H1 (cell line): ENCODE measurements around a stretch of chr4.

DNA sequence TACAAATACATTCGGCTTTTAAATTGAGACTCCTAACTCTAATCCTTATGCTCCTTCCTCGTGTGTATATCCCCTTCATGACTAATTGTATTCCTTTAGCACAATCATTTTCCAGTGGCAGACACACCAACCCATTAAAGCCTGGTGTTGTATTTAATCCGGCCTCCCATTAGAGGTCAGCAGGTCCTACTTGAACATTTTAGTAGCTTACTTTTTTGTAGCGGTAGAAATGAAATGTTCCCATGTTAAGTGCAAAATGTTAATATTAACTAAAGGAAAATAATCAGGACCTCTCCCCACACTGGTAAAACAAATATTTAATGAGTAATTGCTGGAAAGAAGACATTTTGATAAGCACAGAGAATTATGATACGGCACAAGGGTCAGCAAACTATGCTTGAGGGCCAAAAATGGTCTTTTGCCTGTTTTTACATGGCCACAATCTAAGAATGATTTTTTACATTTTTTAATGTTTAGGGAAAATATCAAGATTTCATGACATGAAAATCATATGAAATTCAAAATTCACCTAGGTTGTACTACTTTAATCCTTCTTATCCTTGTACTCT is 3.5 kb downstream of the RAB33B start:
- RRBS, result no CpG with 5 or more reads among the region's 5 CpGs
CAGE:
- cytosol, long polyA plus RNA, result no peak
- long polyA plus RNA, result no peak
- nucleus, long polyA plus RNA, result no peak

DNA sequence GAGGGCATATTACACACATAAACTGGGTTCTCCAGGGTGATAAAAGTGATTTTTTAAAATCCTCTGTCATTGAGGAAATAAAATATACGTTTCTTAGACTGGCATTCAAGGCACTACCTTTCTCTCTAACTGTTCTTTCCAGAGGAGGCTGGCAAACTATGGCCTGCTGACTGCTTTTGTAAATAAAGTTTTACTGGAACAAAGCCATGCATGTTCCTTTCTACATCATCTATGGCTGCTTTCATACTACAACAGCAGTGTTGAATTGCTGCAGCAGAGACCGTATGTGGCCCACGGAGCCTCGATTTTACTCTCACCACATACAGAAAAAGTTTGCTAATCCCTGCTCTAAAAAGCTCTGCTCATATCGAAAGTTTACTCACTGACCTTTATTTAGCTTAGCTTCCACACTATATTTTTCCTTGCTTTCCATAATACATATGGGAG is 20.2 kb downstream of the SETD7 start:
- RRBS, result no CpG with 5 or more reads among the region's 5 CpGs
CAGE:
- cytosol, long polyA plus RNA, result no peak
- long polyA plus RNA, result no peak
- nucleus, long polyA plus RNA, result no peak

GRCh38 chr4:139646863-139647630 is 18.6 kb upstream of the MGST2 start:
- RRBS, result no CpG with 5 or more reads among the region's 5 CpGs
CAGE:
- cytosol, long polyA plus RNA, result no peak
- long polyA plus RNA, result no peak
- nucleus, long polyA plus RNA, result no peak

GRCh38 chr4:139819837-139820304 is 154.3 kb downstream of the MGST2 start:
- RRBS, result no CpG with 5 or more reads among the region's 3 CpGs
CAGE:
- cytosol, long polyA plus RNA, result no peak
- long polyA plus RNA, result no peak
- nucleus, long polyA plus RNA, result no peak

DNA sequence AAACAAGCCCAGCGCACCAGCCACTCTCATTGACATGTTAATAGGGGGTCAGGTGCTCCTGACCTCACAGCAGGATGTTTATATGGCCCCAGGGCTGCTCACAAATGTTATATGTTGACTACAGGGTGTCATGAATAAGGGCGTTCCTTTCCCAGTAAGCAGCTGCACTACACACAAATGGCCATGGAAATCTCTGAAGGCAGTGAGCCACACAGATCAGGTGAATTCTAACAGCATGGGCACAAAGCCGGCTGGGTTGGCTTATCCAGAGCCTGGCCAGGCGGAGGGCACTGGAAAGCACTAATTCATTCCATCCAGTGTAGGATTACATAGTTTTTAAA is 209.9 kb downstream of the MGST2 start:
- RRBS, result no CpG with 5 or more reads among the region's 4 CpGs
CAGE:
- cytosol, long polyA plus RNA, result no peak
- long polyA plus RNA, result no peak
- nucleus, long polyA plus RNA, result no peak

- RRBS, result no CpG with 5 or more reads among the region's 5 CpGs
CAGE:
- cytosol, long polyA plus RNA, result no peak
- long polyA plus RNA, result no peak
- nucleus, long polyA plus RNA, result no peak
Observed at GRCh38 chr4:139920903-139921381, 233.0 kb downstream of the MAML3 start.

DNA sequence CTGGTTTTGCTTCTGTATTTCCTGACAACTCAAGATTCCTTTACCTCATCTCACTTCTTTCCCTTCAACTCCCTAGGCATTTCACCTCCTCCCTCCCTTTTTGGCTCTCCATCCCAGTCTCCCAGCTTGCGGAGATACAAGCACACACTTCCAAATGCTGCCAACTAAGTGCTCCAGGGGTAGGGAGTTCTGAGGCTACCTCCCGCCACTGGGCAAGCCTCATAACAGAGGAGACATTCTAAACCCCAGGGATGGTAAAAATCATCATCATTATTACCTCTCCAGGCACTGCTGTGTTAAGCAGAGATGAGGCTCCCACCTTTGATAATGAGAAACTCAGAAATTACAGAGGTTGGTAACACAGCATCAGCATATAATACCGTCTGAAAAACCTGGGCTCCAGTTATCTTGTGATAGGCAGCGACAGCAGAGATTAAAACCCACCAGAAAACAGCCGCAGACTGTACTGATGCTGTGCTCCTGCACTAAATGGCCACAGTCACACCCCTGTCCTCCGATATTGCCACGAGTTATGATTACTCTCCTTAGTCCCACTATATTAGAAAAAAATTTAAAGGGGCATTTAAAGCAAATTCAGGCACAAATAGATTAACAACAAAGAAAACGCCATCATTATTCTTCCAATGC is 123.3 kb downstream of the MAML3 start:
- RRBS, result no CpG with 5 or more reads among the region's 8 CpGs
CAGE:
- cytosol, long polyA plus RNA, result no peak
- long polyA plus RNA, result no peak
- nucleus, long polyA plus RNA, result no peak

DNA sequence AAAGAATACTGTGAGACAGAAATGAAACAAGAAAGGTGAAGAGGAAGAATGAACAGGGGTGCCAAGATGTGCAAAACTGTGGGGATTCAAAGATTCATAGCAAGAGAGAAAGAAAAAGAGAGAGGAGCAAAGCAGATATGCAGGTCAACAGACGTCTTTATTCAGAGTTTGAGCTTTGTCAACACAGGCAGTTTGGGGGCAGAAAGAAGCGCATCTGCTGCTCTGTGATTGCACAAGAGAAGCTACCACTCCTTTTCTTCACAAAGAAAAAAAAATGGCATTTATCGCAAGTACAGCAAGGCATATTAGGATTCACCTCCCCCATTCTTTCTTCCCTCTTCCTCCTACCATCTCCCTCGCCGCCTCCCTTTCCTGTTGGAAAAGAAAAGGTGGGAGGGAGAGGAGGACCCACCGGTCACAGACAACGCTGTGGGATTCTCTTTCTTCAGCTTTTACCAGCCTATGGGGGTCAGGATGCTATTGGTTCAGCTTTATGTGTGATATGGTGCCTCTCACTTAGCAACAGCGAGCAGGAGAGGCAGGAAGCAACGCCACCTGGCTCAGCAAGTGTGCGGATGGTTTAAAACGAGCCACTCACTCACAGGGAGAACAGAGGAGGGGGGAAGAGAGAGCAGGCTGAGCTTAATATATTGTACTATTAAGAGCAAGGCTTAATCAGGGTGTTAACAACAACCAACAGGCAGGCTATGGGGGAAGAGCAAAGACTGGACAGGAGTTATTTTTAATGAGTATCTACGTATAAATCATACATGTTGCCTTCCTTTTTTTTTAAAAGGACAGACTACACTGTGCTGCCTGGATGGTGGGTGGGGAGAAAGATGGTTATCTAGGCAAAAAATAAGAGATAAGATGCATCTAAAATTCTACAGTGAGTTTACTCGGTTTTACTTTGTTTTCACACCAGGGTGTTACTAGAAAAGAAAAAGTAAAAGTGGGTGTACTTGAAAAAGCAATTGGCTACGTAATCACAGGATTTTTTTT is 104.8 kb downstream of the MAML3 start:
- RRBS, result no CpG with 5 or more reads among the region's 14 CpGs
CAGE:
- cytosol, long polyA plus RNA, result no peak
- long polyA plus RNA, result no peak
- nucleus, long polyA plus RNA, result no peak

GRCh38 chr4:140085008-140086104 is 68.6 kb downstream of the MAML3 start:
- RRBS, result no CpG with 5 or more reads among the region's 16 CpGs
CAGE:
- cytosol, long polyA plus RNA, result no peak
- long polyA plus RNA, result no peak
- nucleus, long polyA plus RNA, result no peak

- RRBS, result 89% methylated on average over 3 of the region's 8 CpGs
CAGE:
- cytosol, long polyA plus RNA, result no peak
- long polyA plus RNA, result no peak
- nucleus, long polyA plus RNA, result no peak
Observed at GRCh38 chr4:140099645-140100540, 54.1 kb downstream of the MAML3 start.

DNA sequence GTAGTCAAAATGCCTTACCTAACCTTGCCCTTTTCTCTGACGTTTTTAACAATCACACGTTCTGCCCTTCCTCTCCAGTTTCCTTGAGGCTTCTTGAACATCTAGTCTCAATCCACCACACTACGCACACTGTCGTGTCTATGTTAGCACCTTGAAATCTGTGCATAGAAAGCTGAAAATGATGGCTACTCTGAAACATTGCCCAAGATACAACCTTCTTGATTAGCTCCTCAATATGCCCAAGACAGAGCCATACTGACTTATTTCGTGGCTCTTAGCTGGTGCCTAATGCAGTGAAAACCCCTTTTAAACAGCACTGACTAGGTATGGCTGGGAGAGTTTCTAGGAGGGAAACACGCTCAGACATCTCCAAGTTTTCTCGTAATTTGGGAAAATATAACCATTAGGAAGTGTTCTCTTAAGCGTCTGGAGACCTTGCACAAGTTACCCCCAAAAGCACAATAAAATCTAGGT is 29.8 kb downstream of the MAML3 start:
- RRBS, result no CpG with 5 or more reads among the region's 8 CpGs
CAGE:
- cytosol, long polyA plus RNA, result no peak
- long polyA plus RNA, result no peak
- nucleus, long polyA plus RNA, result no peak

DNA sequence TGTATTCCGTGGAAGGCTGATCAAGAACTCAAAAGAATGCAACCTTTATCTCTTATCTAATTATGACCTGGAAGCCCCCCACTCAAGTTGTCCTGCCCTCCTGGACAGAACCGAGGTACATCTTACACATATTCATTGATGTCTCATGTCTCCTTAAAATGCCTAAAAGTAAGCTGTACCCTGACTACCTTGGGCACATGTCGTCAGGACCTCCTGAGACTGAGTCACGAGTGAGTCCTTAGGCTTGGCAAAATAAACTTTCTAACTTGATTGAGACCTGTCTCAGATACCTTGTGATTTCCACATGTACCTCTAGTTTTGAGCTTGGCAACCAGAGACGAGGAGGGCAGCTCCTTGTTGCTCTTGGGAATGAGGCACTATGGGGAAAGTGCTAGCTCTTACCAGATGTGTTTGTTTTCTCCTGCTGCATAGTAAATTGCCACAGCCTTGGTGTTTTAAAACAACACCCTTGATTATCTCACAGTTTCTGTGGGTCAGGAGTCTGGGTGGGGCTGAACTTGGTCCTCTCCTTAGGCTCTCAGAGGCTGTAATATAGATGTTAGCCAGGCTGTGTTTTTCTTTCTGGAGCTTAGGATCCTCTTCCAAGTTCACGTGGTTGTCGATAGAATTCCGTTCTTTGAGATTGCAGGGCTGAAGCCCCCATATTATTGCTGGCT is 59.1 kb upstream of the MAML3 start:
- RRBS, result no CpG with 5 or more reads among the region's 8 CpGs
CAGE:
- cytosol, long polyA plus RNA, result no peak
- long polyA plus RNA, result no peak
- nucleus, long polyA plus RNA, result no peak

GRCh38 chr4:140239214-140239836 is 85.3 kb upstream of the MAML3 start:
- RRBS, result no CpG with 5 or more reads among the region's 9 CpGs
CAGE:
- cytosol, long polyA plus RNA, result no peak
- long polyA plus RNA, result no peak
- nucleus, long polyA plus RNA, result no peak

- RRBS, result 2% methylated on average over 20 of the region's 84 CpGs
CAGE:
- cytosol, long polyA plus RNA, result no peak
- long polyA plus RNA, result no peak
- nucleus, long polyA plus RNA, result no peak
Observed at GRCh38 chr4:140252368-140253502, 98.8 kb upstream of the MAML3 start.

DNA sequence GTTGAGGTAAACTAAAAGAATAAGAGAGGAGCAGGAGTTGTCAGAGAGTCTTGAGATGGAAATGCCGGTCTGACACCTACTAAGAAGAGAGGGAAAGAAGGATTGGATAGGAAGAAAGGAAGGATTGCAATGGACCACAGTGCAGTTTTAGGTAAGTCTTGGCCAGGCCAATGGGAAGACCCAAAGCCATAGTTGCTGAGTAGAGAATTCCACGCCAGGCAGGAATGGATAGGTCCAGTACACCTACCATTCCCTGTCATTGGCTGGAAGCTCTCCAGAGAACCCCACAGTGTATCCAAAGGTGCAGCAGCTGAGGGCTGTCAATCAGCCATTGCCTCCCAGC is 80.1 kb upstream of the SCOC start:
- RRBS, result no CpG with 5 or more reads among the region's 2 CpGs
CAGE:
- cytosol, long polyA plus RNA, result no peak
- long polyA plus RNA, result no peak
- nucleus, long polyA plus RNA, result no peak

GRCh38 chr4:140342967-140343928 is 30.2 kb upstream of the SCOC start:
- RRBS, result no CpG with 5 or more reads among the region's 7 CpGs
CAGE:
- cytosol, long polyA plus RNA, result no peak
- long polyA plus RNA, result no peak
- nucleus, long polyA plus RNA, result no peak

DNA sequence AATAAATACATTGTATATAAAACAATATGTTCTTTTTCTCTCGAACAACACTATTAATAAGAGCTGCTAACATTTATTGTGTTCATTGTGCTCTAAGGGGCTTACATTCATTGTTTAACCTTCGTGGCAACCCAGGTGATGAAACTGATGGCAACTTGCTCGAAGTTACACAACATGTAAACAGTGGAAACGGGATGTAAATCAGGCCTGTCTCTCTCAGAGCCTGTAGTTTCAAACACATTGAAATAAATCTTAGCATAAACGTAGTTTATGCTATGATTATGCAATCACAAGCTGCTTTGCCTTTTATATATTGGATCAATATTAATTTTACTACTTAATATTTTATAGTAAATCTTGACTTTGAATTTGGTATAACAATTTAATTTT is 631 bp upstream of the CLGN start:
- RRBS, result no CpG with 5 or more reads among the region's 5 CpGs
CAGE:
- cytosol, long polyA plus RNA, result no peak
- long polyA plus RNA, result no peak
- nucleus, long polyA plus RNA, result no peak

DNA sequence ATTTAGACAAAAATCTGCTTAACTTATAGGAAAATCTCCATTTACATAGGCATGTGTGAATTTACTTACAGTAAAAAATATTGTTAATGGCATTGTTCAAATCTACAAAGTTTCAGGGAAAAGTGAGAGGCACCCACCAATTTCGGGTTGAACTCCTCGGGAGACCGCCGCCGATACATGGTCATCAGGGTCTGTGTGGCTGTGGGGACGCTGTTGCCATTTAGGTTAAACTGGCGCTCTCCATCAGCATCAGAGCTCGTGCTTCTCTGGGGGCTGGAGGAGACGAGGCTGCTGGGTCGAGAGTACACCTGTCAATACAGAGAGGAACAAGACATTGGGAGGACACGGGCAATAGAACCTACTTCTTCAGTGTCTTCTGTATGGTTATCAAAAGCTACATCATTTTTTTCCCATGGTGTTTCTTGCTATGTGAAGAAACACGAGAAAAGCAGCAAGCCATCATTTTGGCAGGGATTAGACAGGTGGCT is 86.6 kb downstream of the TBC1D9 start:
- RRBS, result no CpG with 5 or more reads among the region's 12 CpGs
CAGE:
- cytosol, long polyA plus RNA, result no peak
- long polyA plus RNA, result no peak
- nucleus, long polyA plus RNA, result no peak

- RRBS, result no CpG with 5 or more reads among the region's 3 CpGs
CAGE:
- cytosol, long polyA plus RNA, result no peak
- long polyA plus RNA, result no peak
- nucleus, long polyA plus RNA, result no peak
Observed at GRCh38 chr4:140755368-140755542, 930 bp downstream of the TBC1D9 start.

- RRBS, result no CpG with 5 or more reads among the region's 11 CpGs
CAGE:
- cytosol, long polyA plus RNA, result no peak
- long polyA plus RNA, result no peak
- nucleus, long polyA plus RNA, result no peak
Observed at GRCh38 chr4:140930454-140931129, 174.4 kb upstream of the TBC1D9 start.